Metanephros (tissue), 2 donors: ENCODE measurements around a stretch of chr20.

- RAMPAGE, long total RNA, result no peak
Measured at GRCh38 chr20:63869000-63869524, 4.0 kb downstream of the TPD52L2 start.

- RAMPAGE, long total RNA, result no peak
Measured at GRCh38 chr20:63881773-63882358, 13.1 kb upstream of the DNAJC5 start.

DNA sequence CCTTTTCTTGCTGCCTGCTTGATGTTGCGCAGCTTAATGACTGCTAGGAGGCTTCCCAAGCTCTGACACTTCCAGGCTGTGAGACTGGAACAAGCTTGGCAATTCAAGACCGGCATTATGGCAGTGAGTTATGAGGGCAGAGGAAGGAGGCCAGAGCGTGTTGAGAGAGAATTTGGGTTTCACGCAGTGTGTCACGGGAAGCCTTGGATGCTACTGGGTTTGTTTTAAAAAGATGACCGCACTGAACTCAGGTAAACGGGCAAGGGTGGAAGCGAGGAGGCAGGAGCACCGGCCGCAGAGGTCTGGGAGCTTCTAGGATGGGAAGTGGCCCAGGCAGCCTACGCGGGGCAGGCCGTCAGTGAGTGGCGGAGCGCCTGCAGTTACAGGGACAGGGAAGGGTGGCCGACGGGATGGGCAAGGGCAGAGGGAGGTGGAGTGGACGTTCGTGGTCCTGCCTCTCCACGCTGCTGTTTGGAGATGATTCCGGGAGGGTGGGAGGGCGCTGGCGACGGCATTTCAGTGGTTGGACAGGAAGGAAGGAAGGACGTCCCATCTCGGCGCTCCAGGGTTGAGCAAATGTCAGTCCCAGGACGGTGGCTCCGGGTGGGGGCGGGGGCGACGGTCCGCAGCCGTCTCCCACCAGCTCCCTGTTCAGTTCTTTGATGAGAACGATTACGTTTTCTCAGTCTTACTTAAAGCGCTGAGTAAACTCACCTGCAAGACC is 661 bp upstream of the DNAJC5 start:
- RAMPAGE, long total RNA, result no peak

DNA sequence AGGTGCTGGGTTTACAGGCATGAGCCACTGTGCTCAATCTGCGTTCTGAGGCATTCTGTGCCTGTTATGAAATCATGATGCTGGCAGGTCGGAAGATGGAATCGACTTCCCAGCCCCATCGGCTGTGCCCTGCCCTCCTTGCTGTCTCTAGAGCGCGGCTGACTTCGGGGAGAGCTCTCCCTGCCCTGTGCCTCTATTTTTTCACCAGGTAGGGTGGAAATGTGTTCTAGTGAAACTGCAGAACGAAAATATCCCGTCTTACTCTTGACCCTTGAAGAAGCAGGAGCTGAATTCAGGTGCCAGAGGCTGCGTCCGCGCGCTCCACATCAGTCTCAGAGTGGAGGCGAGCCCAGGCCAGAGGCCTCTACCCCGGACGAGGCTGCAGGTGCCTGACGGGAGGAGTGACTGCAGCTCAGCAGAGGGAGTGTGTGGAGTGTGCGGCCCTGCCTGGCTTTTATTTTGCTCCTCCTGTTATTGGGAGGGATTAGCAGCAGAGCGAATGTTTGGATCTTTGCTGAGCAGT is 6.4 kb downstream of the DNAJC5 start:
- RAMPAGE, long total RNA, result no peak

GRCh38 chr20:63906813-63907760 is 12.2 kb downstream of the DNAJC5 start:
- RAMPAGE, long total RNA, result no peak

- RAMPAGE, long total RNA, result no peak
Measured at GRCh38 chr20:63915361-63915954, 20.5 kb downstream of the DNAJC5 start.

GRCh38 chr20:63941620-63942141 is 14.5 kb downstream of the UCKL1 start:
- RAMPAGE, long total RNA, result no peak

GRCh38 chr20:63954568-63955061 is 1.6 kb downstream of the UCKL1 start:
- RAMPAGE, long total RNA, result no peak

GRCh38 chr20:64011051-64011617 is 24.8 kb upstream of the C20orf204 start:
- RAMPAGE, long total RNA, result no peak

- RAMPAGE, long total RNA, result no peak
Measured at GRCh38 chr20:64026930-64027249, 9.1 kb upstream of the C20orf204 start.

- RAMPAGE, long total RNA, result no peak
Measured at GRCh38 chr20:64038437-64039707, 2.9 kb downstream of the C20orf204 start.

GRCh38 chr20:64065063-64065872 is 2.3 kb downstream of the TCEA2 start:
- RAMPAGE, long total RNA, result no peak

DNA sequence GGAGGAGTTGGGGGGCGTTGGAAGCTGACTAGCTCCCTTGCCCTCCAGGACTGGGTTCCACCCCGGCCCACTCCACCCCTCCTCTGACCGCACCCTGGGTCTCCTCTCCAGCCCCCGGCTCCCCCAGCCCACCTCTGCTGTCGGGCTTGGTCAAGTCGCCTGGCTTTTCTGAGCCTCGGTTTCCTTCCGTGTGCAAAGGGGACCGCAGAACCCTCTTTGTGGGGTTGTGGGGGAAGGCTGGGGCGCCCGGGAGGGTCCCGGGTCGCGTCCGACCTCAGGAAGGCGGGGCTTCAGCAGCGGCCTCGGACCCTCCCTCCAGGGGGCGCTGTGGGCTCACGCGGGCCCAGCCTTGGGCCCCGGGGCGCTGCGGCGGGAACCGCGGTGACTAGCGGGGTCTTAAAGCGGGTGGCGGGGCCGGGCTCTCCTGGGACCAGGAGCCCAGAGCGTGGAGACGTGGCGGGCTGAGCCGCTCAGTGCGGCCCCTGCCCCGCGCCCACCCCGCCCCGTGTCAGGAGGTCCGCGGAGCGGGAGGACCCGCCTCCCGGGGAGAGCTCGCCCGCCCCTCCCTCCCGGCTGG is 5.4 kb downstream of the NPBWR2 start:
- RAMPAGE, long total RNA, result no peak

GRCh38 chr20:64164916-64165811 is 912 bp downstream of the MYT1 start:
- RAMPAGE, long total RNA, result no peak